Umbilical cord (tissue), 2 donors: Measurements from ENCODE around the gene CPS1.

DNA sequence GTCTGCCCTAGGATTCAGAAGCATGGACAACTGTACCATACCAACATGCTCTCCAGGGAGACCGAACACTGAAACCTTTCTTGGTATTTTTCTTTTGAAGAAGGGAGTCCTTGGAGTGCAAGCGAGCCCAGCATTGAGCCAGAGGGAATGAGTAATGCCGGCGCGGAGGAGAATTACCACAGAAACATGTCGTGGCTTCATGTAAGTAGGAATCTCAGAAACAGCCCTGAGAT lies 106.3 kb upstream of the RPE start:
- RAMPAGE, long total RNA: no peak

DNA sequence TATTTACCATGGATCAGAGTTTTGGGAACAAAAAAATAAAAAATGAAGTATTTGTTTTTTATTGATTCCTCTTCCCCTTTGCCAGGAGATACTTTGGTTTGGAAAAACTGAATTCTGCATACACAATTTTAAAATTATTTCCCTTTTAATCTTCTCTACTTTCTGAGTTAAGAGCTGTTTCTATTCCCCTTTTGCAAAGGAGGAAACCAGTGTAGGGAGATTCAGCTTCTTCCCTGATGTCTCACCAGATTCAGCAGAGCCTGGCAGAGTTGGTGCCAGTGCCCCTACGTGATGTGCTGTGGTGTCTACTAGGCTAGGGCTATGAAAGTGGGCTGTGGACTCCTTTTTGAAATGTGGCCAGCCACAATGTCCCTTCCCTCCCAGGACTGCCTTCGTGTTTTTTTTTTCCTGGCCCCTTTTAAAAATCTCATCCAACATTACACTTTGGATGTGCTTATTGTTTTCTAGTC lies 2.4 kb downstream of the RPE start:
- RAMPAGE, long total RNA: no peak

DNA sequence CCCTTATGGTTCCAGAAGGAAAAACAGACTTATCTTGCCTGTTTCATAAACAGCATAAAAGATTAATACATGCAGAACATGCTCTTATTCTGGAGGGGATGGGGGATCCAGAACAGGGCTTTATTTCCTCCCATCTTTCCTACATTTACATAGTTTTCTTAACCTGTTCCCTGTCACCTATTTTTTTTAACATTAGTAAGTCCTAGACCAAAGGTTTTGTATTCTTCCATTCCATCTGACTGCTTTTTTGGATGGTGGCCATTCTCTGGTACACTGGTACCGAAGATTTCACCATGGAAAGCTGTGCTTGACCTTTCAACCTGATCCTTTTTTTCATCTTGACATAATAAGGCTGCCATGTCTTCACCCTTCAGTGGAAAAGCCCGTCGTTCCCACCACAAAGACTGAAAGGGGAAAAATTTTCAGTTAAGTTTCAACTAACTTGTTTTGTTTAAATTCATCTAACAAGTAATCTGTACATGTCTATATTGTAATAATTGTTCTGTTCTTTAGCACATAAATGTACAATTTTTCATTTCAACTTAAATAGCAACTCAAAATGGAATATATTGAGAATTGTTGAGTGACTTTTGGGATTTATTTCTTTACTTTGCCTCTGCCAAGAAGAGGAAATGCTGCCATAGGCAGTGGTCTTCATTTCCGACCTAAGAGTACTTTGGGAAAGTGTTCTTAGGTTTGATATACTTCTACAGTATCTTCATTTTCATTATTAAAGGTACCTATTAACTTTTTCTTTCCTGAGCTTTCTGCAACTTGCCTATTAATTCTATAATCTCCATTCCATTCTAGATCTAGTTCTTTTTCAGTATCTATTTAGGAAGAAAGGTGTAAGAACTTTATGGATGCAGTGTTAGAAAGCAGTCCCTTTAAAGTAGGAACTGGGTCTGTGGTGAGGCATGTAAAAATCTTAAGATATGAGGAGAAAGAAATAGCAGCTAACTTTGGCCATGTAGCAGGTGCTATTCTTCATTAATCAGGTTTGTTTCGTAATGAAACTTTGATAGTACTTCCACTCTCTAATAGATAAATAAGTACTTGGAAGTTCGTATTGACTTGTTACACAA lies 20.7 kb downstream of the RPE start:
- RAMPAGE, long total RNA: no peak

DNA sequence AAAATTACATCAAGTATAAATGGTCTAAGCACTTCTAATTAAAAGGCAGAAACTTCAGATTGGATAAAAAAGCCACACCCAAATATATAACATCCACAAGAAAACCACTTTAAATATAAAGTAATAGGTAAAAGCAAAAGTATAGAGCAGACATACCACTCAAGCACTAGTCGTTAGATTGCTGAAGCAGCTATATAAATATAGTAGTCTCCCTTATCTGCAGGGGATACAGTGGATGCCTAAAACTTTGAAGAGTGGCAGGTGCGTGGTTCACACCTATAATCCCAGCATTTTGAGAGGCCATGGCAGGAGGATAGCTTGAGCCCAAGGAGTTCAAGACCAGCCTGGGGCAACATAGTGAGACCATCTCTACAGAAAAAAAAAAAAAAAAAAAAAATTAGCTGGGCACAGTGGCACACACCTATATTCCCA lies 47.9 kb downstream of the RPE start:
- RAMPAGE, long total RNA: no peak

DNA sequence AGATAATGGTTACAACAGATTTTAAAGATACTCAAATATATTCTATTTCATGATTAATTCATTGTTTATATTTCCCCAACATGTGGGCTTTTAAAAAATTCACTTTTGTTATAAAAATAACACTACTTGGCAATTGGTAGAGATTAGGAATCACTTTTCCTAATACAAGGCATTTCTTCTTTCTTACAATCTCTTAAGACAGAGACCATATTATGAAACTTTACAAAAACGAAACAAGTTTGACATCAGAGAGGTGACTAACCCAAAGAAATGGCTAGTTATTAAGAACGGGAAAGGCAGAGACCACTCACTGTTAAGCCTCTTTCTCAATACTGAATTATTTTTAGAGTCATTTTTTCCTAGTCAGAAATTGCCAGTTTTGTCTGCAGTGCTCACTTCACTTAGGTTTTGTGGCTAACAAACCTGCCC lies 1.4 kb downstream of the KANSL1L start:
- RAMPAGE, long total RNA: no peak

DNA sequence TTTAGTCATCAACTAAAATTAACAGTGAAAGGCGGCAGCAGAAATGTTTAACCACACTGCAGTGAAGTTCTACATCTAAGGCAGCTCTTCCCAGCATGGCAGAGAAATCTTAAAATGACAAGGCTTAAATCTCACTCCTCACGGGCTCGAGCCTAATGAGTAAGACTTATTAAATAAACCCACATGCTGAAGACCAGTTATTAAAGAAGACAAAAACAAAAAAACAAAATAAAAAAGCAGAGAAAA lies 19.2 kb upstream of the KANSL1L start:
- RAMPAGE, long total RNA: no peak

DNA sequence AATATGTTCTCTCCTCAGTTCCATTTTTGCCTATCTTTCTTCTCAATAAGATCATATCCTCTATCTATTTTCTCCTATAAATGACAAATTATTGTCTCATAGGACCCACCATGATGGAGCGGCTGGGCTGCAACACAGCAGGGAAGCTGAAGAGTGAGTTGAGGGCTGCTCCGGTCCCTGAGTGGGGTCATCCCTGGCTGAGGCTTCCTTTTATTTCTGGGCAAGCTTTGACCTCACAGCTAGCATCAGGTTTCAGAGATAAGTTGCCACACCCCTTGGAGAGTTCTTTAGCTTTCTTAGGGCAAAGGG lies 11.6 kb downstream of the MYL1 start:
- RAMPAGE, long total RNA: no peak

DNA sequence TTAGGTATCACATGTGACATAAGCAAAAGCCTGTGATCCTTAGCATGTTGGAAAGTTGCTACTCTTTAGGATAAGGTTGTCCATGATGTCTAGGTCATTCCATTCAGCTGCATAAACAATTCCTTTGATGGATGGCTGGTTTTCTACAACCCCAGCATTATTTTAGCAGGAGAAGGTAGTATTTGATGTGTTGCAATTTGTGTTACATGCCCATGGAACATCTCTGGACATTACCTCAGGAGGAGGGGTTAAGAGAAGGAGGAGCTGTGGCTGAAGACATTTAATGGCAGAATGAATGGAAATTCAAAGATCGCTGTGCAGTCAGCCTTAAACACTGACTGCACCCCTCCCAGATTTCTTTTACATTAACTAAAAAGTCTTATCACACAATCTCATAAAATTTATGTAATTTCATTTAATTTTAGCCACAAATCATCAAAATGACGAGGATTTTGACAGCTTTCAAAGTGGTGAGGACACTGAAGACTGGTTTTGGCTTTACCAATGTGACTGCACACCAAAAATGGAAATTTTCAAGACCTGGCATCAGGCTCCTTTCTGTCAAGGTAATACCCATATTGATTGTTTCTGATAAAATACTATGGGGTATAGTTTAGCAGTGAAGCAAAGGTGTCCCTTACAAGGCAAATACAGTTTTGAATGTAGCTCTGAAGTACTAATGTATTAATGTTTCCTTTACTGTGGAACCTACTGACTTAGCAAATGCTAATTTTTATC lies at the start of gene CPS1:
Gene CPS1, plus strand, starts transcription at position 306 of the 738 bp plus-strand sequence.
- RAMPAGE, long total RNA: no peak

- RAMPAGE, long total RNA: no peak
Observed at GRCh38 chr2:210558530-210559603, 2.5 kb downstream of the CPS1 start.

DNA sequence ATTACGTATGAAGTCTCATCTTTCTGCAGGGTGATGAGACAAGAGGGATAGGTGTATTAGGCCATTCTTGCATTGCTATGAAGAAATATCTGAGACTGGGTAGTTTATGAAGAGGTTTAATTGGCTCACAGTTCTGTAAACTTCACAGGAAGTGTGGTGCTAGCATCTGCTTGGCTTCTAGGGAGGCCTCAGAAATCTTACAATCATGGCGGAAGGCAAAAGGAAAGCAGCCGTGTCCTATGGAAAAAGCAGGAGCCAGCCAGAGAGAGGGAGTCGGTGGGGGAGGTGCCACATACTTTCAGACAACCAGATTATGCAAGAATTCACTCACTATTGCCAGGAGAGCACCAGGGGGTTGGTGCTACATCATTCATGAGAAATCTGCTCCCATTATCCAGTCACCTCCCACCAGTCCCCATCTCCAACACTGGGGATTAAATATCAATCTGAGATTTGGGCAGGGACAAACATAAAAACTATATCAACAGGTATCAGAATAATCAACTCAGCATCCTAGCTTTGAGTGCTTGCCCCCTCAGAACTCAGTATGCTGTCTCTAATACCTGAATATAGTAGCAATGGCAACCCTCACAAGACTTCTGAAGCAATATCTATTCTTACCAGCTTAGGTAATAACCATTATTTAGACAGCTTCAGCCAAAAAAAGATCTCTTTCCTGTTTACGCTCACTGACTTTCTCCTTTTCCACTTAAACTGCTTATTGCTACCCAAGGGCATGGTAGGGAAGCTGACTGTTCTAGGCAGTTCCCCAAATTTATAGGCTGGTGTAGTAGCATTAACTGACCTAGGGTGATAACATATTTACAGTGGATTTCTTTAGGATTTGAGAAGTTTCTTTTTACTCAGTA lies 64.2 kb downstream of the CPS1 start:
- RAMPAGE, long total RNA: no peak

DNA sequence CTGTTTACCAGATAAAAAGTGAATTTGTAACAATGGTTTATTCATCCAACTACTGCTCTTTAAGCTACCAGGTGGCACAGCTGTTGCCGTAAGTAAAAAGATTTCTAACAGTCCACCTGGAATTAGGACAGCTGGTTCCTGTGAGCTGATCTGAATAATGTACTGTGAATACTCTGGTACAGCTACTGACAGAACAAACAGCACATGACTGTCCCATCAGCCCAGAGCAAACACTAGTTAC lies 840.3 kb downstream of the CPS1 start:
- RAMPAGE, long total RNA: no peak

DNA sequence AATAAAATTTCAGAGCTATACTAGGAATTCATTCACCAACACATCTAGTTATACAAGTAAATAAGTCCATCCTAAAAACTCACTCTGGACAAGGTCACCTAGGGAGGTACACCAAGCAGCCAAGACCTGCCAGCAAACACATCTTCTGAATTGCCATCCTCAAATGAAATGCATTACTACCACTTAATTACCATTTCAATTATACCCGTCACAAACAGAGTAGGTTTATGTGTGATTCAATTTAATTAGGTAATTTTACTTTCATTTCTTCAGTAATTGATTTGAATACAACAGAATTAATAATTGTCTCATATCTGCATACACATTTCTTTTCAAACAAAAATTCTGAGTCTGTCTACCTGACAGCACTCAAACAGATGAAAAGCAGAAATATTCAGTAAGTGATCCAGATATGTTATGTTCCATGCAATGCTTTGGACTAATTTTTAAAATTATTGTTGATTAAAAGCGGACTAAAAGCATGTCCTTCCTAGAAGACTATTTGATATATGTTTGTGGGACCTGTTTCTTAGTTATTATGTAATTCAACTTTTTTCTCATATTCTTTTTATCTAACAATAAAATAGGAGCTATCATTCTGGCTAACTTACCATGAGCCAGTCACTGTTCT lies 18.7 kb downstream of the IKZF2 start:
- RAMPAGE, long total RNA: no peak

- RAMPAGE, long total RNA: no peak
Observed at GRCh38 chr2:215367851-215368132, 55.9 kb downstream of the ATIC start.

DNA sequence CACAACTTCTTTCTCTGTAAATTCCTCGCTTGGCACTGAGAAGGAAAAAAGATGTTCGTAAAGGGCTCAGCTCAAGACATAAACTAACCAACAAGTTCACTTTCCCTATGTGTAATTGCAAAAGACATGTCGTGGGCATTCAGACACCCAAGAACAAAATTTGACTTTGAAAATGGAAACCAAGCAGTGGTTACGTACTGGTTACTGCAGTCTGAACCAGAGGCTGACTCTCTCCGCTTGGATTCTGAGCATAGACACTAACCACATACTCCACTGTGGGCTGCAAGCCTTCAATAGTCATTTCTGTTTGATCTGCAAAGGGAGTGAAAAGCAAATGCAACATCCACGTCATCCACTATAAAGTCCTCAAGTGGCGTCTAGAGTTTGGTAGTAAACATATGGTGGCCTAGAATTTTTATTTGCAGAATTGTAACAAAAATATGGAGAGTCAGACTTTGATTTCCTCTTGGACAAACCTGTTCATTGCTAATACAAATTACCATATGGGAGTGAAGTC lies 53.8 kb downstream of the FN1 start:
- RAMPAGE, long total RNA: no peak

- RAMPAGE, long total RNA: no peak
Observed at GRCh38 chr2:215409153-215410289, 26.3 kb downstream of the FN1 start.

GRCh38 chr2:215420276-215420957 lies 15.5 kb downstream of the FN1 start:
- RAMPAGE, long total RNA: no peak

GRCh38 chr2:215423149-215423989 lies 12.5 kb downstream of the FN1 start:
- RAMPAGE, long total RNA: no peak

DNA sequence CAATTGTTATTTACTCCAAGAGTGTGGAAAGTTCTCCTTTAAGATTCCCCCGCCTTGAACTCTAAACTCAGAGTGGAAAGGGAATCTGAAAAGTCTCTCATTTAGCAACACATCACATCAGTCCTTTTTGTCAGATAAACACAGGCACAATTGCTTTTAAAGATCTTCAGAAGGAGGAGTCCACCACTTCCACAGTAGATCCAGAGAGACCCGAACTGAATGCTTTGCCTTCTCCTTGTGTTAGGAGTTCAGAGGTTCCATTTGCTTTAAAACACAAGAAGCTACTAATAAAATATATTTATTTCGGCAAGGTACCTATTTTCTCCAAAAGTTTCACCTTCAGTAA lies 1.3 kb upstream of the FN1 start:
- RAMPAGE, long total RNA: no peak

- RAMPAGE, long total RNA: no peak
Observed at GRCh38 chr2:215653413-215653878, 217.6 kb upstream of the FN1 start.

- RAMPAGE, long total RNA: no peak
Observed at GRCh38 chr2:215999876-216000297, 13.5 kb downstream of the MREG start.